PC-3 (cell line): ENCODE measurements around the genes COMP and ARMC6.

GRCh38 chr19:18433068-18434126 is 4.5 kb downstream of the ISYNA1 start:
- RAMPAGE, long total RNA: no peak

DNA sequence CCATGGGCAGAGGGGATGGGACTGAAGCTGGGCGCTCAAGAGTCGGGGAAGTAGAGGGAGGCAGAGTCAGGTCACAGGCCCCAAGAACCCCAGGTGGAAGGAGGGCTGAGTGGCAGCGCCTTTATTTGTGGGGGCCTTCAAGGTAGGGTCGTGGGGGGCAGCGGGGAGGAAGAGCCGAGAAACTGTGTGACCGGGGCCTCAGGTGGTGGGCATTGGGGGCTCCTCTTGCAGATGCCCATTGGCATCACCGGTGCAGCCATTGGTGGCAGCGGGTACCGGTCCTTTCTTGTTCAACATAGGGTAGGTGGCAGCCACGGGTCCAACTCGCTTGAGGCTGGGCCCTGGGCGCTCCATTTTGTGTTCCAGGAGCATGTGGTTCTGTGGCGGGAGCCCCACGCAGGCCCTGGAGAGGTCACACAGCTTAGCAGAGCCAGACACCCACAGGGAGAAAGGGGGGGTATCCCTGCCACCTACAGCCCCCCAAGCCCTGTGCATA is 3.2 kb downstream of the ISYNA1 start:
- RAMPAGE, long total RNA: no peak

DNA sequence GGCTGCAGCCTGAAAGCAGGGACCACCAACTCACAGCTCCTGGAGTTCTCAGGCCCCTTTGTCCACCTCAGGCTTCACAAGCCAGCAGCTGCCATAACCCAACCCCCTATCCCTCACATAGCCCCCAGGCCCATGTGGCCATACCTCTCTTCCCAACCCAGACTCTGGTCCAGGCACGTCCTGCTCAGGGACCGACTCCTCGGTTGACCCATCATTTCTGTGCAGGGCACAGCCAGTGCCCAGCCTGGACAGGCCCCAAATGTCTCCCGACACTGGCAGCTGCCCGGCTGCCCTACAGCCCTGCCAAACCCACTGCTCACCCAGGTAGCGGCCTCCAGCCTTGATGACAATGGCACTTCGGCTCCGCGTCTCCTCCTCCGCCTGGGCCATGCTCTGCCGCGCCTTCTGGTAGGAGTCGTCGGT is 27.2 kb upstream of the ISYNA1 start:
- RAMPAGE, long total RNA: no peak

- RAMPAGE, long total RNA: no peak
Measured at GRCh38 chr19:18468195-18469056, 30.5 kb upstream of the ISYNA1 start.

GRCh38 chr19:18469188-18469628 is 31.3 kb upstream of the ISYNA1 start:
- RAMPAGE, long total RNA: no peak

DNA sequence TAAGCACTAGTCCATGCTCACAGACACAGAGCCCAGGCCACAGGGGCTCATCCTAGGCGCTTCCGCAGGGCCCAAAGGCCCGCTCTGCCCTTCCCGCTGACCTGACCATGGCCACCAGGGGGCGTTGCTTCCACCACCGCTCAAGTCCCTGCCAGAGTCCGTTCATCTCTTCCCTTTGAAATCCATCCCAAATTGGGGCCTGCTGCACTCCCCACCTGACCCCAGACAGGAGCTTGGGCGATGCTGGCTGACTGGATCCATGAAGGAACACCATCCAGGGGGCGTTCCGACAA is 31.7 kb upstream of the ISYNA1 start:
- RAMPAGE, long total RNA: no peak

DNA sequence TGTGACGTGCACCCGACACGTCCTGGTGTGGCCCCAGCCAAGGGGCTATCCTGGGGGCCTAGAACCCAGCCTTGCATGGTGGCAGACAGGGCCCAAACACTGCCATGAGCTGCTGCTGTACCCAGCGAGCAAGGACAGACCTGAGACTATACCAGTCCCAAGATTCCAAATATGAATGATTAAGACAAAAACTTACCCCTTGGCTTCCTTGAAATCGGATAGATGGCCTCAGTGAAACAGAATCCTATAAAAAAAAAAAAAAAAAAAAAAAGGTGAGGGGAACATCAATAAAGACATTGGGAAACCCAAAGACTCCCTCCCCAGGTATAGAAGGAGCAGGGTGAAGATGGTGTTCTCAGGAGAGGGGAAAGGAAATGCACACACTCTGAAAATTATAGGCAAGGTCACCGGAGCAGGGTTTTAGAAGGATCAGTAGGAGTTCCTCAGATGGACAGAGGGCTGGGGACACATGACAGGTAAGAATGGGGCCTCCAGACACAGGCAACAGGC is 34.8 kb upstream of the ISYNA1 start:
- RAMPAGE, long total RNA: no peak

DNA sequence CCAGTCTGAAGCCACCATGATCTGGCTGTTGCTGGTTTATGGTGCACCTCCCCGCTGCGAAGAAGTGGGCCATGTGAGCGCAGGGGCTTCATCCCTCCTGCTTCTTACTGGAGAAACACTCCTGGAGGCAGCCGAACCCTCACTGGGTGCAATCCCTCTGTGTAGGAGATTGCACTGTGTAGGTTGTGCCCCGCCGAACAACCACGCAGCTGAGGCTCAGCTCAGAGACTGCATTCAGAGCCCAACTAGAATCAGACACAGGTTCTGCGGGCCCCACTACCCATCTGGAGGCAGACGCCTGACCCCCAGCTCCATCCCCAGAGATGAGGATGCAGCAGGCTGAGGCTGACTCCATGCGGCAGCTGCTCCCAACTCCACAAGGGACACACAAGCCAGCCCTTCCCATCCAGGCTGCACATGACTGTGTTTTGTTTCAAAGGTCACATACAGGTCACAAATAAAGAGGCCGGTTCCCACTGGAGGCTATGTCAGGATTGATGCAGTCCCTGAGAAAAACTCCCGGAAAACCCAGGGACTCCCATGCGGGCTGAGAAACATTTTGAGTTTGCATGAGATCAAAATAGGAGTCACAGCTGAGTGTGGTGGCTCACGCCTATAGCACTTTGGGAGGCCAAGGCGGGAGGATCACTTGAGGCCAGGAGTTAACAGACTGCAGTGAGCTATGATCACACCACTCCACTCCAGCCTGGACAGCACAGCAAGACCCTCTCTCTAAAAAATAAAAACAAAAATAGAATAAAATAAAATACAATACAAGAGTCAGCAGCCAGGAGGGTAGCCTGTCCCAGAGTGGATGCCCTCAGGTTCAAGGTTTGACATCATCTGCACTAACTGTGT is 14.1 kb downstream of the ELL start:
- RAMPAGE, long total RNA: no peak

GRCh38 chr19:18573183-18573985 is 1.7 kb downstream of the UBA52 start:
- RAMPAGE, long total RNA: no peak

GRCh38 chr19:18581117-18581479 is 7.5 kb upstream of the REX1BD start:
- RAMPAGE, long total RNA: no peak

- RAMPAGE, long total RNA: no peak
Measured at GRCh38 chr19:18637906-18638226, 1.0 kb downstream of the KLHL26 start.

DNA sequence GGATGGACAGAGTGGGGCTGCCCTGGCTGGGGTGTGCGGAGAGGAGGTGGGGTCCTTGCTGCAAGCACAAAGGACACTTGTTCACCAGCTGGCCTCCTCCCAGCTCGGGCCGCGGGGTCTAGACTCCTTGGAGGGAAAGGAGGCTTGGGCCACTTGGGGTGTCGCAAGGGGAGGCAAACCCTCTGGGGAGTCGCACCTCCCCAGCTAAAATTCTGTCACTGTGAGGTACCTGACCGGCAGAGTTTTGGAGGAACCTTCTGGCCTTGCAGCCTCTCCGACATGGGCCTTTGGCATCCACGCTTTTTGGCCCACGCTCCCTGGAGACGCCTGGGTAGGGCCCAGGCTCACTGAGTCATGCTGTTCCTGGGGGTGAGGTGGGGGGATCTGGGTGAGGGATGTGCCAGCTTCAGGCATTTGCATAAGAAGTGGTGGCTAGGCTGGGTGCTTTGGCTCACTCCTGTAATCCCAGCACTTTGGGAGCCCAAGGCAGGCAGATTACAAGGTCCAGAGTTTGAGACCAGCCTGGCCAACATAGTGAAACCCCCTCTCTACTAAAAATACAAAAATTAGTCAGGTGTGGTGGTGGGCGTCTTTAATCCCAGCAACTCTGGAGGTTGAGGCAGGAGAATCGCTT is 8.4 kb downstream of the KLHL26 start:
- RAMPAGE, long total RNA: no peak

GRCh38 chr19:18657545-18658446 is 21.0 kb downstream of the KLHL26 start:
- RAMPAGE, long total RNA: no peak

DNA sequence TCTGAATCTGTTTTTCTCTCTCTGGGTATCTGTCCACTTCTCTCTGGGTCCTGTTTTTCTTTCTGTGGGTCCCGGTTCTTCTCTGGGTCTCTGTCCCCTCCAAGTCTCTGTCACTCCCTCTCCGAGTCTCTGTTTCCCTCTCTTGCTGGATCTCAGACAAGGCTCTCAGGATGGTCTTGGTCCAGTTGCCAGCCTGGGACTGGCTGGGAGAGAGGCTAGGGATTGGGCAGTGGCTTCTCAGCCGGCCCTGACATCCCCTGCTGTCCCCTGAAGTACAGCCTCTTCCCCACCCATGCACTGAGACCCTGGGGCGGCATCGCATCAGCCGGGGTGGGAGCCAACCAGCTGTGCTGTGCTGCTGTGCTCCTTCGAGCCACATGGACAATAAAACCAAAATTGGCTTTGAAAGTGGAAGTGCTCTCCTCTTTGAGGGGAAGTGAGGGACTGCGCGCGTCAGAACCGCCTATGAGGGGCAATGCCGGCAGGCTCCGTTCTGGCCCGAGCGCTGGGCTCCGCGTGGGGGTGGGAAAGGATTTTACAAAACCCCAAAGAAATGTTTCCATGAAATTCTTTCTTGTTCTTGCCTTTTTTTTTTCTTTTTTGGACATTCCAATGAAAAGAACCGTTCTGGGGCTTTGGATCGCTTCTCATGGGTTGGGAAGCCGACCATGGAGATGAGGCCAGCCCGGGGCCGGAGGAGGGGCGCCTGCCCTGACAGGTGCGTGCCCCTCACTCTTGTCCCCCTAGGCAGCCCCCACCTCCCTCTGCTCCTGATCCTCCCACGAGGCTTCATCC is 22.4 kb downstream of the KLHL26 start:
- RAMPAGE, long total RNA: no peak

- RAMPAGE, long total RNA: no peak
Measured at GRCh38 chr19:18790945-18791694, at the start of gene COMP. Gene COMP (minus strand): TSS chr19:18791305.

GRCh38 chr19:18793551-18793961 is 2.5 kb upstream of the COMP start:
- RAMPAGE, long total RNA: no peak

- RAMPAGE, long total RNA: no peak
Measured at GRCh38 chr19:19033287-19034083, at the start of gene ARMC6. Gene ARMC6 (plus strand): TSS chr19:19033603.

GRCh38 chr19:19067681-19068074 is 3.9 kb downstream of the SLC25A42 start:
- RAMPAGE, long total RNA: no peak

DNA sequence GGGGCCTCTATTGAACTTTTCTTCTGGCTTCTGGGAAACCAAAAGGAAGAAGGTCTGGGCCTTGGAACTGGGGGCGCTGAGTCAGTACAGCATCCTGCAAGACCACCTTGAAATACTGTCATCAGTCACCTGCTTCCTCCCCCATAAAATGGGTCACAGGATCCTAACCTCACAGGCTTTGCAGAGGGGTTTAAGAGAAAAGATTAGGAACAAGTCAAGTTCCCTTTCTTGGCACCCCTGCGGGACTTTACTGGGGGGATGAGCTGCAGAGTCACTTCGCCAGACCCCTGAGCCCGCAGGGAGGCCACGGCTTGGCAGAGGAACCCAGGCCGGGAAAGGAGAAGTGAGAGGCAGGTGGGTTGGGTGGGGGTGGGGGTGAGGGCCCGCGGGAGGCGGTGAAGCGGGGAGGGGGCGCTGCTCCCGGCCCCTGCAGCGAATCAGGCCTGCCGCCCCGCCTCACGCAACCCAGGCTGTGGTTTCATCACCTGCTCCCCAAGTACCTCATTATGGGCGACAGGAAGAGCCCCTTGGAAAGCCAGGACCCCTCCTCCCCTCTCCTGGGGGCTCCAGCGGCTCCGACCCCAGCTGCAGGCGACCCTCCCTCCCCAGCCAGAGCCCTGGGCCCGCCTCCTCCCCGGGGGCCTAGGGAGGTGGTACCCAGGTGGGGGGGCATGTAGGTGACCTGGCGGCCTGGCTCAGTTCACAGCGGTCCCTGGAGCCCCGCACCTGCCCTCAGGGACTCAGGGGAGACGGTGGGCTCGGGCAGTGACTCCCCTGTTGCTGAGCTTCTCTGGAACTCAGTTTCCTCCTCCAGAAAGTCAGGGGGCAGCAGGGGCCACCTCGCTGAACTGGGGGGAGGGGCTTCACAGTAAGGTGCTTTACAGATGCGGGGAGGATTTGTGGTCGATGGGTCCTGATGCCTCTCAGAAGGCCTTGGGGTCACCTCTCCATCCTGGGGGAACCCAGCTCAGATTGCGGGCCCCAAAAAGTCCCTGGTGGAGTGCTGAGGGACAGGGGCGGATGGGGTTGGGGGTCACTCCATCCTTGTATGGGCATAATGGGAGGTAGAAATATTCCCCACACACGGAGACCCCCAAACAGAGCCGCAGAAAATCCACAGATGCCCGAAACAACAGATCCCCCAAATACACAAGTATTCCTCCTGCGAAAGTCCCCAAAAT is 9.4 kb downstream of the MEF2B start:
- RAMPAGE, long total RNA: no peak

DNA sequence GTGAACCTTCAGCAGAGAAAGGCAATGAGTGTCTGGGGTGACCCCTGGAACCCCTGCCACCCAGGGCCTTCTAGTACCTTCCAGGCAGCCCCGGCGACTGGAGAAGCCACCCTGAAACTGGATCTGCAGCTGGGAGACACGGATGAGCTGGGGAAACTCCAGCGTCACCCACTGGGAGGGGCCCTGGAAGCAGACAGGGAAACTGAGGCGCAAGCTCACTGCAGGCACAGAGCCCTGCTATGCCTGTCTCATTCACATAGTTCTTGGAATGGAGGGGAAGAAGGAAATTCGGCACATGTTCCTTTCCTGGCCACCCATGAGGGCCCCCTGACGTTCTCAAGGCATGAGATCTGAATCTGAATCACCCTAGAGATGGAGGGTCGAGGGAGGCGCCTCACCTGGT is 820 bp downstream of the NR2C2AP start:
- RAMPAGE, long total RNA: no peak